BE2C (cell line): Measurements from ENCODE around the genes BUD23, CLDN3 and CLIP2.

DNA sequence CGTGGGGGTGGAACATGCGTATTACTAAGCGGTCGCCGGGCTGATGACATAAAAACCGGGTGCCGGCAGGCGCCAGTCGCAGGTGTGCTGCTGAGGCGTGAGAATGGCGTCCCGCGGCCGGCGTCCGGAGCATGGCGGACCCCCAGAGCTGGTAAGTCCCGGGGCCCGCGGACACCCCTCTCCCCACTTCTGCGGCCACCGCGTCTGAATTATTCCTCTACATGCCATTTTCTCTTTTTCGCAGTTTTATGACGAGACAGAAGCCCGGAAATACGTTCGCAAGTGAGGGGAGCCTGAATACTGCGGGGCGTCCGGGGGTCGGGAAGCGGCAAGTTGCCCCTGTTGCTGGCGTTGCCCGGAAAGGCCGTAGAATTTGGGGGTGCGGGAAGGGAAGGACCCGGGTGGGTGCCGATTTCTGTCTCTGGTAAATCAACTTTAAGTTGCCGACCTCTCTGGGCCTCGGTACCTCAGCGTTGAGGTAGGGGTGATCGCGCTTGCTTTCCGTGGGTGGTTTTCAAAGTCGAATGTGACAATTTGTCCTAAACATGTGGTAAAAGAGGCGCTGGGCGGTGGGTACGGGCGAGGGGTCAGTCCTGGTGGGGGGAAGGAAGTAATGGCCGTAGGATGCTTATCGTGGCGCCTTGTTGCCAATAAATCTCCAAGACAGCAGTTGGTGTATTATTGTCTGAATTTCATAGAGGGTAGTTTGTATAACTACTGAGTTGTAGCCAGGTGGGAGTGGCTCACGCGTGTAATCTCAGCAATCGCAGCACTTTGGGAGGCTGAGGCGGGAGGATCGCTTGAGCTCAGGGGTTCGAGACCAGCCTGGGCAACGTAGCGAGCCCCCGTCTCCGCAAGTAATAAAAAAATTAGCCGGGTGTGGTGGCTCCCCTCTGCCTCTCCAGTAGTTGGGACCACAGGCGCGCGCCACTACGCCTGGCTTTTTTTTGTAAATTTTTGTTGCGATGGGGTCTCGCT, at the start of gene BUD23:
BUD23 (plus strand) TSS at position 75 of the 978 bp plus-strand sequence.
- RRBS: 2% methylated on average over 26 of the region's 70 CpGs

DNA sequence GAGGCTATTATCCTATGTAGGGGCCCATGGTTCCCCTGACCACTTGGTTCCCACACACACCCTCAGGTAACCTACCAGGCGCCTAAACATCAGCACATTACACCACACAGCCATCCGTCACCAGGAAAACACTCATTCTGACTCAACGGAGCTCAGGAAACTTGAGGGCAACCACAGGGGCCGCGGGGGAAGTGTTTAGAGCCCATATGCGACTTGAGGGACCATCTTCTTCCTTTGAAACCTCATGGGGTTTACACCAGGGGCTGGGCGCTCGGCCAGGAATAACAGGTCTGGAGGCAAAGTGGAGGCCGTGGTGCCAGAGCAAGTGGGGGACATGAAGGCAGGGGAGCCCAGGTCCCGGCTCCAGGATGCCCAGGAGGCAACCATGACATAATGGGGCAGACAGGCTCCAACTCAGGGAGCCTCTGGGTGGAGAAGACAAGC, 1.5 kb downstream of the STX1A start:
- RRBS: no CpG with 5 or more reads among the region's 10 CpGs

GRCh38 chr7:73766660-73767350, 3.3 kb downstream of the CLDN3 start:
- RRBS: no CpG with 5 or more reads among the region's 18 CpGs

DNA sequence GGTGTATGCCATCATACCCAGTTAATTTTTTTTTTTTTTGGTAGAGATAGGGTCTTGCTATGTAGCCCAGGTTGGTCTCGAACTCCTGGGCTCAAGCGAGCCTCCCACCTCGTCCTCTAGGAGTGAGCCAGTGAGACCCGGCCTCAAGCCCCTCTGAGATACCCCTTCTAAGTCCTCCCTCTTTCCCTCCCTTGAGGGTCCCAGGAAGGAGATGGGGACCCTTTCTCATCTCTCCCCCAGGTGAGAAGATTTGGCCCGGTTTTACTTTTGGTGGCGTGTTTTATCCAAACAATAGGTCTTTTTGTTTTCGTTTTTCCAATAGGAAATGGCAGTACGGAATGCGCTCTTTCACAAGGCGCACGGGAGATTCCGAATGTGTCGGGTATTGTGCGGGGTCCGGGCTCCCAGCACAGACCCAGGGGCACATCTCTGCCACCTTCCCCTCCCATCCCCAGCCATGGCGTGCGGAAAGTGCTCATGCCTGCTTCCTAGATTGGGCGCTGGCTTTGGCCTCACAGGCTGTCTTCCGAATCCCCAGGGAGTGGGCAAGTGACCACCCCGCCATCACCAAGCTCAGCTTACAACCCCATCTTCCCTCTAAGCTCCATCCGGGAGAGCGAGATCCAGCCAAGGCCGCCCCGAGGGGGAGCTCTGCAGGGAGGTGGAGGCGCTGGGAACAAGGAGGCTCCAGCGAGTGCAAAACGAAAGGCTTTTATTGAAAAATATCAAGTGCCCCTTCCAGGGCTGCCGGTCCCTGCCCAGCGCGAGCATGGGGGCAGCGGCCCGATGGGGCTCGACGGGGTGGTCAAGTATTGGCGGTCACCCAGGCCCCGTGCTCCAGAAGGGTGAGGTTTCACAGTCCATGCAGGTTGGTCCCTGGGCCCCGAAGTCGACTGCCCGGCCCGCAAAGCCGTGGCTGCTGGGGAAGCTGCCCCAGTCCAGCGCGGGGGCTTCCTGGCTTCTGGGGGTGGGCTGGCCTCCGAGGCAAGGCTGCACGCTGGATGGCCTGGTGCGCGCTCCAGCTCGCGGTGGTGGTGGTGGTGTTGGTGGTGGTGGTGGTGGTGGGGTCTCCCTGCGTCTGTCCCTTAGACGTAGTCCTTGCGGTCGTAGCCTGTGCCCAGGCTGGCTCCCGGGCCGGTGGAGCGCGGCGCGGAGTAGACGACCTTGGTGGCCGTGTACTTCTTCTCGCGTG, 1.4 kb downstream of the CLDN3 start:
- RRBS: no CpG with 5 or more reads among the region's 63 CpGs

DNA sequence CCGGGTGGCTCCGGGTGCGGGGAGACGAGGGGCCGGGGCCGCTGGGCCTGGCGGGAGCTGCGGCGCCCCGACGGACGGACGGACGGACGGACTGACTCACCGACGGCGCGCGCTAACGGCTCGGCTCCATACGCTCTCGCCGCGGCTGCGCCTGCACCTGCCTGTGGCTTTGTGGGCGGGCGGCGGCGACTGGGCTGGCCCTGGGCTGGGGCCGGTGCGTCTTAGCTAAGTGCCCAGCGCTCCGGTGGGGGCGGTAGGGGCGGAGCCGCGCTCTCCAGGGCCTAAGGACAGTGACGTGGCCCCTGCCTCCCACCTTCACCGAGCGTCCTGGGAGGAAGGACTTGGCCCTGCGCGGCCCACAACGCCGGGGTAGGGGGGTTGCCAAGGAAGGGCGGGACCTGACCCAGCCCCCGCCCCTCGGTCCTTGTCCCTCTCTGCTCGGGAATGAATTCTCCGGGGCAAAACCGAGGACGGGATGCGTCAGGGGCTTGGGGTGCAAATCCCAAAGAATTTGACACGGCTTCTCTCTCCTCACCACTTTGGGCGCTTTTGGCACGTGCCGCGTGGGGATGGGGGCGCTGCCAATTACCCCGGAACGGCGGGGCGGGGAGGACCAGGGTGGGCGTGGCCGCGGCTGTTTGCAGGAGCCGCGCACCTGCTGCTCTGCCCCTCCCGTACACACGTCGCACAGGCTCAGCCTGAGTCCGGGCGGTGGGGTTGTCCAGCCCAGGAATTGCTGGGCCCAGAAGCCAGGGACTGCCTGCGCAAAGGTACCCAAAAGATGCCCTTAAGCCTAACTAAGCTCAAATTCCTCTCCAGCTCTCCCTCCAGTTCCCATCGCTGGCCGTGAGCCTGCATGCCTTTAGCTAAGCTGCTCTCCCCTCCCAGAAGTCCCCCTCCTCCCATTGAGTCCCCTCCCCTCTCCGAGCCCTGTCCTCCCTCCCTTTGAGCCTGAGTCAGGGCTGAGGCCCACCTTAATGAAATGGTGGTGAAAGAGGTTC, at the start of gene CLDN3:
CLDN3 (minus strand) TSS at position 196 of the 1,001 bp plus-strand sequence.
- RRBS: 4% methylated on average over 13 of the region's 78 CpGs

DNA sequence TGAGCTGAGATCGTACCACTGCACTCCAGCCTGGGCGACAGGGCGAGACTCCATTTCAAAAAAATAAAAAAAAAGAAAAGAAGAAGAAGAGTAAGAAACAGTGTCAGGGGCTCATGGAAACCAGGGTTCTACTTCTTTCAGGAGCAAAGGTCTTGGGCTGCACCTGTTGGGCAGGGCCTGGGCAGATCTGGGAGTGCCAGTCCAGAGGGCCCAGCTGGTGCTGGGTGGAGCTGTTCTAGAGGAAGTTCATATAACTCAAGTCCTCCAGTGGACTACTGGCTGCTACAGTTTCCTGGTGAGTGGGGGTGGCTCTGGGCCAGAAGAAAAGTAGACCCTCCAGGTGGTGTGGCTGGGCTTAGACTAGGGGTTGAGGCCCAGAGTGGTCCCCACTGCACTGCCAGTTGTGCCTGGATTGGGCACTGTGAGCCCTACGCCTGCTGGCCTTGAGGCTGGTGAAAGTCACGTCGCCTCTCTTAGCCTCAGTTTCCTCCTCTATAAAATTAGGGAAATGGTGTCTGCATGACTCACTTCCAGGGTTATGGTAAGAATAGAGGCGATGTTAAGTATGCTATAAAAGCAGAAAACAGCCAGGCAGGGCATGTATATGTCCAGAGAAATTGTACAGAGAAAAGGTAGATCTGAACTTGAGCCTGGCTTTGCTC, 3.6 kb upstream of the CLDN3 start:
- RRBS: no CpG with 5 or more reads among the region's 7 CpGs

- RRBS: no CpG with 5 or more reads among the region's 10 CpGs
These were observed 29.2 kb downstream of the TMEM270 start for GRCh38 chr7:73890116-73890513.

DNA sequence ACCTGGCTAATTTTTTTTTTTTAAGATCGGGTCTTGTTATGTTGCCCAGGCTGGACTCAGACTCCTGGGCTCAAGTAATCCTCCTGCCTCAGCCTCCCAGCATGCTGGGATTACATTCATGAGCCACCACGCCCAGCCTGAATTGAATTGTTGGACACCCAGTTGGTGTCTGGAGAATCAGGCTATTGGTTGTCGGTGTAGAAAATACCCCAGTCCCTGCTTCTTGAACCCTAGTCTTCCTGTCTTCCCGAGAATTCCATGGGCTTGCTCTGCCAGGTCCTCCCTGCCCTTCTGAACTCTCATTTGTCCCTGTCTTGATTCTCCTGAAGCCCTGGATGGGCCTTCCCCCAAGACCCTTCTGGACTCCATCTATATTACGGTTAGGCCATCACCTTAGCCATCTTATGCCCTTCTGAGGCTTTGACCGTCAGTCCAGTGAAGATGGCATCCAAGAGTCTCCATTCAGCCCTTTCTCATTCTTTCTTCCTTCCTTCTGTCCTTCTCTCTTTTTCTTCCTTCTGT, 53.7 kb downstream of the TMEM270 start:
- RRBS: no CpG with 5 or more reads among the region's 6 CpGs

DNA sequence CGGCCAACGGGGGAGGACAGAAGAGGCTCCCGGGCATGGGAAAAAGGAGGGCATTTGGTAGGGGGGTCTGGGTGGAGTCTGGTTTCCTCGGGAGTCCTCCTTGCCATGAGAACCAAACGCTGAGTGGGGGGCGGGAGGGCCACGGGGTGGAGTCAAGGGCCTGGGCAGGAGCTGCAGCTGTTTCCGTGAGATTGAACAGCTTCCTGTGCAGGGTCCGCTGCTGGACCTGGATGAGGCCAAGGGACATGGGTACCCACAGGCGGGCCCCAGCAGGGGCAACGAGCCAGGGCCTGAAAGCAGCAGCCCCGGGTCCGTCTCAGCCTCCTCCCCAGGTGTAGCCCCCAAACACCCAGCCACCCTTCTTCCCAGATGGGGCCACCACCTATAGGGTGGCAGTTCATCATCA, 1.4 kb downstream of the ELN start:
- RRBS: no CpG with 5 or more reads among the region's 13 CpGs

DNA sequence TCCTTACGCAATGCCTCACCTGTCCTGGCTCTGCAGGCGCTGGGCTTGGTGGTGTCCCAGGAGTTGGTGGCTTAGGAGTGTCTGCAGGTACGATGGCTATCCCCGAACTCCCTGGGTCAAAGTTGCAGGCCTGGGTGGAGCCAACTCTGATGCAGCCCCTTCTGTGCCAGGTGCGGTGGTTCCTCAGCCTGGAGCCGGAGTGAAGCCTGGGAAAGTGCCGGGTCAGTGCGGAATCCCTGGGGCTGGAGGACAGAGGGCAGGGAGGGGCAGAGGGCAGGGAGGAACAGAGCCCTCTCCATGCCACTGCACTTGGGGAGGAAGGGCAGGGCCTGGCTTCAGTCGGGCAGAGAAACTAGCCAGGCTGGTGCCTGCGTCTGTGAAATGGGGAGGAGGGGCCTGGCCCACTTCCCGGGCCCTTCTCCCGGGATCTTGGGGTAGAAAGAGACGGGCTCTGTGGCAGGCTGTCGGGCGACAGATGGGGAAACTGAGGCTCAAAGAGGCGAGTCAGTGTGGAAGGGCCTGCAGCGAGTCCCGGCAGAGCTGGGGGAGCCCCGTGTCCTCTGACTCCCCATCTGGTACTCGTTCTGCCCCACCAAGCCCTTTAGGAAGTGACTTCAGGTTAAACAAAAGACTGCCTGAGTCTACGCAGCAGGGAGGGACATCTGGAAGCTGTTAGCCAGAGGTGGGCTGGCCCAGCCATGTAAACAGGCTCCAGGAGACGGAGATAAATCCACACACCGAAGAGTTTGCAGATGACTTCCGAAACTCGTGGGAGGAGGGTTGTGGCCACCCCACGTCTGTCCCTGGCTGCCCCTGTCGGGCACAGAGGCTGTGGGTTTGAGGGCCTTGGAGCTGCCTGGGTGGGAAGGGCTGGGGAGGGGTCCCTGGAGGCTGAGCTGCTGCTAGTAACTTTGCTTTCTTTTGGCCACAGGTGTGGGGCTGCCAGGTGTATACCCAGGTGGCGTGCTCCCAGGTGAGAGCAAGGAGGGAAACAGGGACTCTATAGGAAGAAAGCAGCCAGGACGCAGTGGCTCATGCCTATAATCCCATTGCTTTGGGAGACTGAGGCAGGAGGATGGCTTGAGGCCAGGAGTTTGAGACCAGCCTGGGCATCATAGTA, 15.3 kb downstream of the ELN start:
- RRBS: 5% methylated on average over 5 of the region's 29 CpGs

GRCh38 chr7:74100985-74101613, 17.5 kb downstream of the LIMK1 start:
- RRBS: no CpG with 5 or more reads among the region's 12 CpGs

DNA sequence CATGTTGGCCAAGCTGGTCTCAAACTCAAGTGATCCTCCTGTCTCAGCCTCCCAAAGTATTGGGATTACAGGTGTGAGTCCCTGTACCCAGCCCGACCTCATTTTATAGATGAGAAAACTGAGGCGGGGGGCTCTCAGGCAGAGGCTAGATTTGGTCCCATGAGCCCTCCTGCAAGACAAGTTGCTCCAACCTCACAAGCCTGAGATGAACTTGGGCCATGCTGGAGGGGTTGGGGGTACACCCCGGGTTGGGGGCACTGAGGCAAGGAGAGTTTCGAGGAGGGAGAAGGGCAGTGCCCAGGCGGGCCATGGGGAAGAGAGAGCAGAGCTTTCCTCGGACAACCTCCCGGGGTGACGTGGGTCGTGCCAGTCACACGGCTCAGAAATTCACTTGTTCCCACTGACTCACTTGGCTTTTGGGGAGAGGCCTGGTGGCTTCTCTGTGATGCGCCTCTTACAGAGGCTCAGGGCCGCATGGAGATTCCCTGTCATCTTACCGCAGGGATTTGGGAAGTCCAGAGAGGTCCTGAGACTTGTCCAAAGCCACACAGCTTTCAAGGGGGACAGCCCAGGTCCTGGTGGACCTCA, 2.8 kb downstream of the LAT2 start:
- RRBS: 90% methylated on average over 4 of the region's 13 CpGs

- RRBS: no CpG with 5 or more reads among the region's 23 CpGs
These were observed 7.8 kb downstream of the LAT2 start for GRCh38 chr7:74217203-74218434.

DNA sequence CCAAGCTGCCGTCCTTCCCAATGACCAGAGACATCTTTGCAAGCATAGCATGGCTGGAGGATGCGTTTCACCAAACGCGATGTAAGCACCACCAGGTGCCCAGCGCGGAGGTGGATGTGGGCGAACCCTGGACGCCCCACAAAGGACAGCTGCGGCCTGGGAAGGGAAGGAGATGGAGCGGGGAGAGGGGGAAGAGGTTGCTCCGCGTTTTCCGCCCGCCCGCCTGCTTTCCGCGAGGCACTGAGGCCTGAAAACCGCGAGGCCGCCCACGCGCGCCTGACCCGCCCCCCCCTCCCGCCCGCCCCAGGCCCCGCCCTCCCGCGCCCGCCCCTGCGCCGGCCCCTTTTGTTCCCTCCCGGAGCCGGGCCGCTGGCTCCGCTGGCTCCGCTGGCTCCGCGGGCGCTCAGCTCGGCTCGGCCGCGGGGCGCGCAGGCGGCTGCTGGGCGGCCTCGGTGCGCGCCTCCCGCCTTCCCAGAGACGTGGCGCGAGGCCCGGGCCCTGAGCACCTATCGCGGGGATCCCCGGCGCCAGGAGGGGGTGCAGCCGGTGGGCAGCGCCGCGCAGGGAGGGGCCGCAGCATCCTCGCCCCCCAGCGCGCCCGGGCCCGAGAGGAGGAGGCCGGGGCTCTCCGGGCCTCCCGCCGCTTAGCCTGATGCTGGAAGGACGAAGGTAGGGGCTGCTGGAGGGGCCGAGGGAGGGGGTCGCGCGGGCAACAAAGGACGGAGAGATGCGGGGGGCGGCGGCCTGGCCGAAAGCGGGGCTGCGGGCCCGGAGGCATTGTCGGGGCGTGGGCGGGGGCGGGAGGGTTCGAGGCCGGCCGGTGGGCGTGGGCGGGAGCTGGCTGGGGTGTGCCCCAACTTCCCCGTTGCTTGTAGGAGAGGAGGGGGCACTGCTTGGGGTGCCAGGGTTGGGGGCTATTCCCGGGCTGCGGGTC, at the start of gene CLIP2:
CLIP2 (plus strand) TSS at position 342 of the 934 bp plus-strand sequence.
- RRBS: 1% methylated on average over 20 of the region's 99 CpGs

DNA sequence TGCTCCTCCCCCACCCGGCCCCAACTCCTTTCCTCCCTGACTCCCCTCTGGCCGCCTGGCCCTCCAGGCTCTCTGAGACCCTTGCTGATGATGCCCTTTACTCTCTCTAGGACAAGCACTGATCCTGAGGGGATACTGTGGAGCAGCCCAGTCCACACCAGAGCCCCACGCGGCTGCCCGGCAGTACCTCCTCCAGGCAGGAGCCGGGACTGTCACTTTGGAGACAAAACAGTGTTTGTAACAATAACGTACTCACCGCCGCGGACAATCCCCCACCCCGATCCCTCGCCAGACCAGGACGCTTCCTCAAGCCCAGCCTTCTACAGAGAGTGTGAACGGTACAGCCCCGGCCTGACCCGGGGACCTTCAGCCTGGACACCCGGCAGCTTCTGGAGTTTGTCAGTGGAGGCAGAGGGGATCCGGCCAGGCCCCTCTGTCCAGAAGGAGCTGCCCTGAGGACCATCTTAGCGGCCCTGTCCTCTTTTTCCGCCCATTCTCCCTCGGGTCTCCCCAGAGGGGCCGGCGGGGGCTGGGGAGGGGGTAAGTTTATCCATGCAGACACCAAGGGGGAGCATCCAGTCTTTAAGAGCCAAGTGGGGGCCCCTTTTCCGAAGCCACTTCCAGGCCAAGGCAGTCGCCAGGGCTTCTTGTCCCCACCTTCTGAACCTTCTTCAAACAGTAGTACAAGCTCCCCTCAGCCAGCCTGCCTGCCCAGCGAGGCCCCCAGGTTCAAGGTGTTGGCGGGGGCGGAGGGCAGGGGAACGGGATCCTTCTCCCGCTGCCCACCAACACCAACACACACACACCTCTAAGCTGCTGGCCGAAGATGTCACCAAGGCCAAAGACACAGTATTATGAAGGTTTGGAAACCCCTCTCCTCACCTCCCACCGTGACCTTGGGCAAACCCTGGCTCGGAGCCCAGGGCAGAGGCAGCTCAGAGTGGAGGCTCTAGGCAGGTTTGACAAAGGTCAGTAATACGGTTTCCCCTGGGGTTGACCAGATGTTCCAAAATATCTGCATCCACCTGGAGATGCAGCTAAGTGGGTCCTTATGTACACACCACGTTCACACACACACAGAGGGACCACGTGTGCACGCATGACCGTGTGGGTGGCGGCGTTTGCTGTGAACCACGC, 49.6 kb upstream of the GTF2IRD1 start:
- RRBS: 90% methylated on average over 4 of the region's 41 CpGs

GRCh38 chr7:74429123-74429680, 24.5 kb upstream of the GTF2IRD1 start:
- RRBS: 33% methylated on average over 1 of the region's 17 CpGs

DNA sequence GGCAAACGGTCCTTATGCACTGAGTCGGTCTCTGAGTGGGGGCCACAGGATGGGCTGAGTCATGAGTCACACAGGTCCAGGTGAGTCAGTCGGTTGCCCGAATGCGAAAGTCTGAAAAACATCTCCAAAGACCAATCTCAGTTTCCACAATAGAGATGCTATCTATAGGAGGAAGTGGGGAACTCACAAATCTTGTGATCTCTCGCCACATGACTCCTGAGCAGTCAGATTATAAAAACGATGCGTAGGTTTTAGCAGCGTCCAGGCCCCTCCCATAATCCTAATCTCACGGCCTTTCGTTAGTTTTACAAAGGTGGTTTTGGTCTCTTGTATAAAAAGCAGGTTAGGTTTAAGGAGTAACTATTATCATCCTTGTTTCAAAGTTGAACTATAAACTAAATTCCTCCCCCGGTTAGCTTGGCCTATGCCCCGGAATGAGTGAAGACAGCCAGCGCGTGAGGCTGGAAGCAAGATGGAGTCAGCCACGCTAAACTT, 1.2 kb upstream of the GTF2IRD1 start:
- RRBS: no CpG with 5 or more reads among the region's 16 CpGs

DNA sequence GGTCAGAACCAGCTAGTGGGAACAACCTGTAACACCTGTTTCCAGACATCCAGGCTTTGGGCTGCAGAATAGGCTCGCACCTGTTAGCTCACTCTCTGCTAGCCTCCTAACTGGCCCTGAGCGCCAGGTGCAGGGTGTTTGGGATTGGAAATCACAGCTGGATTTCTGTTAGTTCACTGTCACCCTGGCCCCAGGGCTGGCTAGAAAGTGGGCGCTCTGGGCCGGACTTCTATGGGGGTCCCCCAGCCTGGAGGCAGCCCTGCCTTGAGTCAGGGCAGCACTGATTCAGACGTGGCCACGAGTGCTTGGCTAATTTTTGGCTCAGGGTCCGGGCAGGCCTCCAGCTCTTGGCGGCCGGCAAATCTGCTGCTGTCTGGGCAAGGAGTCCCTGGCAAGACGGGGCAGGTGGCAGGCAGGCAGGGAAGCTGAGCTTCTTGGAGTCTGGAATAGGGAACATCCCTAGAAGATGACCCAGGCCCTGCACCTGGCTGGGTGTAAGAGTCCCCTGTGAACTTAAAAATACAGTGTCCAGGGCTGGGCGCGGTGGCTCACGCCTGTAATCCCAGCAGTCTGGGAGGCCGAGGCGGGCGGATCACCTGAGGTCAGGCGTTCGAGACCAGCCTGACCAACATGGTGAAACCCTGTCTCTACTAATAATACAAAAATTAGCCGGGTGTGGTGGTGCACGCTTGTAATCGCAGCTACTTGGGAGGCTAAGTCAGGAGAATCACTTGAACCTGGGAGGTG, 48.8 kb downstream of the GTF2IRD1 start:
- RRBS: 75% methylated on average over 3 of the region's 21 CpGs

- RRBS: no CpG with 5 or more reads among the region's 14 CpGs
These were observed 65.7 kb downstream of the GTF2IRD1 start for GRCh38 chr7:74519382-74519911.

- RRBS: no CpG with 5 or more reads among the region's 7 CpGs
These were observed 88.0 kb upstream of the GTF2I start for GRCh38 chr7:74569519-74569905.